Smooth muscle cell (in vitro differentiated cells): ENCODE data around the gene MCM10.

DNA sequence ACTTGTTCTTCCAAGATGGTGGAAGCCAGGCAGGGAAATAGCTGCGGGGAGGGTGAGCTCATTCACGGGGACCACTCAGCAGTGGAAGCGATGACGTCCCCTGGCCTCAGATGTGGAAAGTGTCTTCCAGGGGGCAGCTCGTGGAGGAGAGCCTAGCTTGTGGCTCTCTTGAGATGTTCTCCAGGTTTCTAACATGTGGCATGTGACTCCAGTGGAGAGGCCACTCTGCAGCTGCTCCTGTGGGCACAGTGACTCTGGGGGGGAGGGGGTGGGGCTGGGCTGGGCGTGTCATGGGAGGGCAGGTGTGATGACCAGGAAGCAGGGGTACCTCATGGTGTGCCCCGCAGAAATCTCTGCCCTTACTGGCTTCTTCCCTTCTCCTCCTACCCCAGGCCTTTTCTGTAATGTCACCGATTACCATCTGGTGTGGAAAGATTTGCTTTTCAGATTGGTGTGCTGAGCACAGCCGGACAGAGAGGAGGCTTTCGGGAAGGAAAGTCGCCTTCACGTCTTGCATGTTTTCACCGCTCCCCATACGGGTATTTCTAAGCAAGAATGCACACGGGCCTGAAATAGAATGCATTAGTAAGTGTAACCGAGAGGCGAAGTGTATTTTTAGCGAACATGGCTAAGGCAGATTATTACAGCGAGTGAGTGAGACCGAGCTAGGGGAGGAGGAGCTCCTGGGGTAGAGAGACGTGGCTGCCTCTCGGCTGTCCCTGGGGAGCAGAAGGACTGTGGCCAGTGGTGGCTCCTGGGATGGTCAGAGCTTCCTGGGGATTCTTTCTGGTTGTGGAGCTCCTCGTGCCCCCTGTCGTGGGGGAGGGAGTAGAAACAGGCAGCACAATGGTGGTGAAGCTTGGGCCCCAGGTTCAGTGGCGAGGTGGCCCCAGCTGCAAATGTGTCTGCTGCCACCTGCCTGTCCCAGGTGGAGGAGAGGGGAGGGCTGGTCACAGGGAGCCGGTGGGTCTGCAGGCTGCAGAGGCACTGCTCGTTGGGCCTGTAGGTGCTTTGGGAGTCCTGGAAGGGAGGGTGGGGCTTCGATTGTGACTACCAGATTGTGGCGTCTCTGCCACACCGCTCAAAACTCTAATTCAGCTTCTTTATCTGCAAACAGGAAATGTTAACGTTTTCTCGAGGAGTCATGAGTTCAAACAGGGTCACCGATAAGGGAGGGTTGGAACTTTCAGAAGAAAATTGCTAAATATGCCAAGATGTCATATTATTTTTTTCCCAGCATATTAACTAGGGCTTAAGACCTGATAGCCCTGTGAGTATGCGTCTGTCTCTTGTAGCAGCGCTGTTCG lies 135.7 kb downstream of the CAMK1D start:
- RAMPAGE, long total RNA, result no peak

DNA sequence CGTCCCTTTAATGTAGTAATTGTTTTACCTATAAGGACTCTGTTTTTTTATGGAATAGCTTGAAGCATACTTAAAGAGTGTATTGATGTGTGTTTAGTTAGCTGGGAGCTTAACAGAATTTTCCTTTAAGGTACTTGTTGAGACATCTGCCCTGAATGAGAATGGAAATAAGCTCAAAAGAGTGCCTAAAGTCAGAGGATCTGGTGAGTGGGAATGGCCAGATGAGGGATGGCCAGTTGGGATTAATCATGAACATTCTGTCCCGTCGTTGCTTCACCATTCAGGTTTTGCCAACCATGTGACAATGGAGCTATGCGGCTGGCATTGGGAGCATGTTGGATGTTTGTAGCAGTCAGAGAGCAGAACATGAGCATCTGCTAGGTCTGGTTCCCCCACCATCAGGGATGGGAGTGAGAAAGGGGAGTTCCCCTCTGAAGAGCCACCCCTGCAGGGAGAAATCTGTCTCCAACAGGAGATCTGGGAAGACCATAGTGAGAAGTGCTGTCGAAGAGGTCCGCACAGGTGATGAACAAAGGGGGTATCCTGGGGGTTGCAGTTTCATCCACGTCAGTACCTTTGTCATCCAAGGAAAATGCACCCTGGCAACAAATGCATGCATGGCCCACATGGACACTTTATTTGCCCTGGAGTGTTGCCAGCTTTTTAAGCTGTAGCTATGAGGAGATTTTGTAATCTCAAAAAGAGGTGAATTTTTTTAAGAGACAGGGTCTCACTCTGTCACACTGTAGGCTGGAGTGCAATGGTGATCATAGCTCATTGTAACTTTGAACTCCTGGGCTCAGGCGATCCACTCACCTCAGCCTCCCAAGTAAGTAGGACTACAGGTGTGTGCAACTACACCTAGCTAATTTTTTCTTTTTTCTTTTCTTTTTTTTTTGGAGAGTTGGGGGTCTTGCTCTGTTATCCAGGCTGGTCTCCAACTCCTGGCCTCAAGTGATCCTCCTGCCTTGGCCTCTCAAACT lies 190.2 kb downstream of the CAMK1D start:
- RAMPAGE, long total RNA, result no peak

DNA sequence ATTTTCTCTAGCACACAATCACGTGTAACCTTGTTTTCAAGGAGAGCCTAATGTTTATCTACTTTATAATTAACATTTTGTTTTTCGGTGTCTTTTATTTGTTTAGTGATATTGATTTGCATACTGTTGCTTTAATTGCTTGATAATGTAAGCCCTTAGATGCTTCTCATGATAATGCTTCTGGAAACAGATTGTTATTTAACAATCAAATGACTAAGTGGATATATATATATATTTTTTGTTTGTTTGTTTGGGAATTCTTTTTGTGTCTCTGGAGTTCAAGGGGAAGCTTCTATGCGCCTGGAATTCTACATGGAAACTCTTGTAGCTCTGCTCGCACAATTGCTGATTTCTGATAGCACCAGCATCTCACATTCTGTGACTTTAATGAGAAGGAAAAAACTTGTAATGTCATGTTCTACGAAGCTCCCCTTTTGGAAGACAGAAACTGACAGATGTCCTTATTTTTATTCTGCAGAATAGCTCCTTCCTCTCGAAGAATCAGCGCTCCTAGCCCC lies 290.3 kb downstream of the CAMK1D start:
- RAMPAGE, long total RNA, result no peak

DNA sequence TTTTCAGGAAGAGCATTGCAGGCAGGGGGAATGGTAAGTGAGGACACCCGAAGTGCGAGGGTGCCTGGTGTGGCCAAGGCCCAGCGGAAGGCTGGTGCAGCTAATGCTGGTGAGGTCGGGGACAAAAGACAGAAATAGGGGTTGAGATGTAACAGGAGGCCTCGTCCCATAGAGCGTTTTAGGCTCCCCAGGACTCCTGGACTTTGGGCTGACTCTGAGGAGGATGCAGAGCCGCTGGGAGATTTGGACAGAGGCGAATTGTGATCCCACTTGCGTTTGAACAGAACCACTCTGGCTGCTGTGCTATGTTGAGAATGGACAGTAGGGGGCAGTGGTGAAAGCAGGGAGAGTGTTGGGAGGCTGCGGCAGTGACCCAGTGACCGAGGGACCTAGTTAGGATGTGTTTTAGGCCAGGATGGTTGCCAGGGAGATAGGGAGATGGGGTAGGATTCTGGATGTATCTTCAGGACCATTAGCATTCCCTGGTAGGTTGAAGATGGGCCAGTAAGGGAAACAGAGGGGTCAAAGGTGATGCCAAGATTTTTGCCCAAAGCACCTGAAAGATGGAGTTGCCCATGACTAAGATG lies 271.7 kb downstream of the CCDC3 start:
- RAMPAGE, long total RNA, result no peak

- RAMPAGE, long total RNA, result no peak
These were observed 41.1 kb downstream of the CCDC3 start for GRCh38 chr10:12960109-12961066.

GRCh38 chr10:13158148-13159031 lies 3.0 kb upstream of the MCM10 start:
- RAMPAGE, long total RNA, result no peak

DNA sequence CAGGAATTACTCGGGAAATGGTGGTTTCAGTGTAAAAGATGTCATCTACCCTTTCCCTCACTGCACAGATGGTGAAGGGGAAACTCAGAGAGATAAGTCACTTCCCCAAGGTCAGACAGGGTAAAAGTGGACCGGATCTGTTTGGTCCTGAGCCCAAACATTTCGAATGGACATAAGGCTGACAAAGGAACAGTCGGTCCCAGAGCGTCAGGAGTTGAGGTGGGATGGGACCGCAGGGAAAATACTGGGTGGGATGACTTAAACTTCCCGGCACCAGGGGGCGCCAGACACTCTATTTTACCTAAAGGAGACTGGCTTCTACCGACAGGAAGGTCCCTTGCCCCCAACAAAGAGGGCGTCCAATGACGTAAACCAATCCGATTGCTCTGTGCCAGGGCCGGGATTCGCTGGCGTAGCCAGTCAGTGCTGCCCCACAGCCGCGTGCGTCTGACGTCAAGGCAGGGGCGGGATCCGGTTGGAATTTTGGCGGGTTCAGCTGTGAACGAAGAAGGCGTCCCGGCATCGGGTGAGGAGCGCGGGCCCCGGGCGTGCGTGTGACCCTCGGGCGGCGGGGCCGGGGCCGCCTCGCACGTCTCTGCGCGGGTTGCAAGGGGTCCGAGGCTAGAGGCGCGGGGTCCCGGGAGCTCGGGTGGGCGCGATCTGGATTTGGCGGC lies at the start of gene MCM10:
Gene MCM10, plus strand, starts transcription at position 478 of the 674 bp plus-strand sequence.
- RAMPAGE, long total RNA, result no peak

GRCh38 chr10:13161755-13162419 lies 529 bp downstream of the MCM10 start:
- RAMPAGE, long total RNA, result no peak

DNA sequence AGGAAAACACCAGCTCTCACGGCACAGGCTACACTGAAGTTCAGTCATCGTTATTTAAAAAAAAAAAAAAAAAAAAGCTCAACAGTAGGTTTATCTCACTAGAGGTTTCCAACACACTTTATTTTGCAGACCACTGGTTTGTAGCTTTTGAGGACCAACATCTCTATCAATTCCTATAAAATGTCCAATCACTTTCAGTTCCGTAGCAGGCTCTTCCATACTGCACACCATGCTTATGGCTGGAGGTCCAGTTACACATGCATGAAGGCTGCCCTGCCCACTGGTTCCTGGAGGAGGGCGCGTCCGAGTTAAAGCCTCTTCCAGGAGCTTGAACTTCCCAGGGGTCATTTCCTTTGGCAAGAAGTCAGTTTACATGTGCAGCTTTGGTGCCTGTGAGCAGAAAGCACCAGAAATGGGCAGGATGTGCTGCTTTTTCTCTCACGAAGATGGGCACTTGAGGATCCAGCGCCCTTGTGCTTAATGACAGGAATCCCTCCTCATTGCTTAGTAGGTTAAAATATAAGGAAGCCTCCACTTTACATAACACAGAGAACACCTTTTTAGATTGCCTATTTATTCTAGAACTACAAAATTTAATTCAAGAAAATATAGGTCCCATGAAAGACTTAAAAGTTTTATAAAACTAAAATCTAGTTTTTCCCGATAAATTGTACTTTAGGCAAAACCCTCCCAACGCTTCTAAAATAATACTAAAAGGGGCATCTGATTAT lies 17.6 kb upstream of the PHYH start:
- RAMPAGE, long total RNA, result no peak

- RAMPAGE, long total RNA, result no peak
These were observed 12.0 kb downstream of the SEPHS1 start for GRCh38 chr10:13335991-13336594.

DNA sequence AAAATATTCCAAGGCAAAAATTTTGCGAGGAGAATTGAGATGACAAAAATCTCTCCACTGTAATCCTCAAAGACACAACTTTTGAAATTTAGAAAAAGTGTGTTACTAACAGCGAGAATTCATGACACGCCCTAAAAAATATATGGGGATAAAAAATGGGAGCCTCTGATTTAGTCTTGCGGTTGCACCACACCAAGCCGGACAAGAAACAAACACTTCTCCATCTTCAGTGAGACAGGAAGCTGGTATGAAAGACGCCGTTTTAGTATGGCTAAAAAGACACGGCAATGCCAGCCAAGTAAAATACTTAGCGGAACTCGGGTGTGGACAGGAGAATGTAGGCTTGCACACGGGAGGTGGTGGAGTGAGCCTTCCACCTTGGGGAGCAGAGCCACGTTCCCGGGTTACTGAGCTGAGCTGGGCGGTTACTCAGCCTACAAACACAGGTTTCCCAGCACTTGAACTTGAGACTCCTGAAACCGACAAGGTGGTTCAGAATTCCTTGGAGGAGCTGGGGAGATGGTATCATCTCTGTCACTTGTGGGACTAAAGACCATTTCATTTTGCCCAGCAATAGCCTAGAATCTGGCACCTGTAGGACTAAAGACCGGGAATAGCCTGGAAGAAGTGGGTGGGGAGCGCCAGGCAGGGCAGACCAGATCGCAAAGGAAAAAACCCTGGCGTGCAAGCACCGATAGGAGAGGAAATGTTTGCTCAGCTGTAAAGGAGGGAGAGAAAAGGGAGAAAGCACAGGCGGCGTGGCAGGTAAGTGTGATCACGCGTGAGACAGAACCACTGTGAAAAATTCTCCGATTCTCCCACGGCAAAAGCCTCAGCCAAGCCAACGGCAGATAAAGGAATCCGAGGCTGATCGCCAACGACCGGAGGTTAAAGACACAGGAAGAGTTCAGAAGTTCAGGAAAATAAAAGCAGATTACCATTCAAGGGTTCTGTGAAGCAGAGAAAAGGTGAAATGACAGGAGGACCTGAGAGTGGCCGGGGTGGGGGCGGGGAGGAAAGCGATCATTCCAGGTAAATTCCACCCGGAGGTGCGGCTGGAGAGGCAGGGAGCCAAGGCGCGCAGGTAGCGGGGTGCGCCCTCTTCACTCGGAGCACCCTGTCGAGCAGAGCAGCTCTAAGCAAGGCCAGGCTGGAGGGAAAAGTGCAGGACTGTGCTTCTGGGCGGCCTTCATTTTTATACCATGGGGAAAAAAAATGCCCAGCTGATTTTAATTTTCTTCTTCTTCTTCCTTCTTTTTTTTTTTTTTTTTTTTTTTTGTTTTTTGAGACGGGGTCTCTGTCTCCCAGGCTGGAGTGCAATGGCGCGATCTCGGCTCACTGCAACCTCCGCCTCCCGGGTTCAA lies 35.0 kb upstream of the SEPHS1 start:
- RAMPAGE, long total RNA, result no peak

DNA sequence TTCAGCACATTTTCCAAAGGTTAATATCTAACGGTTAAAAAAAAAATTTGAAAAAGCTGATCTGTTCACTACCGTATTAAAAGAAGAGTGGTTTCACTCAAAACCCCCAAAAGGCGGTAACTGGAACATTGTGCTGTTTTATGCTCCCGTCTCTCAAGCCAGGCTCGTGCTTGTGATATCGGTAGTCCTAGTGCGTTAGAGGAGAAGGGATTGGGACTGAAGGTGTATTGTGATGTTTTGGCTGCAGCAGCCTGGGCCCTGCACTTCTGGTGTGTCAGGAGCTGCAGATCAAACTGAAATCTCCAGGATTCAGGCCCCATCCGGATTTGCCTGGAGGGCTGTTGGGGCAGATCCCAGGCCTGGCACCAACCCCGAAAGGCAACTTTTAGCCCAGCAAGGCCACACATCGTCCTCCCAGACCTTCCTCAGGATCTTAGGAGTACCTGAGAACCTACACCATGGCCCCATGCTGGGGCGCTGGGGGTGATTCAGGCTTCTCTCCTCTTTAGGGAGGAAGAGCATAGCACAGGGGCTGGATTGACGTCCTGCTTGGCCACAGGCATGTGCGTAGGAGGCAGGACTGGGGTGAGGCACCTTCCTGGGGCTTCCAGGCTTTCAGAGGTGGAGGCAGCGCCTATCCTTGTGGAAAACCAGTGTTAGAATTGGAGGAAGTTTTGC lies 61.7 kb upstream of the SEPHS1 start:
- RAMPAGE, long total RNA, result no peak

DNA sequence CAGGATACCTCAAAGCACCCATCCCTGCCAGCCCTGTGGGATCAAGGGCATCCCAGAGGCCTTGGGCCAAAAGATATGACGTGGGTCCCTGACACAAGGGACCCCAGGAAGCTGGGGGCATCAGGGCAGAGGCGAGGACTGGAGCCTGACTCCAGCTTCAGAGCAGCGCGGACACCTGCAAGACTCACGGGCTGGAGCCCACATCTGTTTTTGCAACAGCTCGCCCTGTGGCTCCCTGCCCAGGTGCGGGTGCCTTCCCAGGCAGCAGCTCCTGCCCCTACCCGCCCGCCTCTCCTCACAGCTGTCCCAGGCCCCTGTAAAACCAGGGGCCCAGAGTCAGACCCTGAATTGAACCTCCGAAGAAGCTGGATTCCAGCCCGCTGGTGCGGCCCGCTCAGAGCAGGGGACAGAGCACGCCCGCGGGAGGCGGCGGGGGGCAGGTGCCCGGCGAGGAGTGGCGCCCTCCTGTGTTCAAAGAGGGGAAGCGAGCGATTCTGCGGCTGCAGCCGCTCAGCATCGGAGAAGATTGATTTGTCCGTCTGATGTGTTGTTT lies 88.5 kb downstream of the BEND7 start:
- RAMPAGE, long total RNA, result no peak

DNA sequence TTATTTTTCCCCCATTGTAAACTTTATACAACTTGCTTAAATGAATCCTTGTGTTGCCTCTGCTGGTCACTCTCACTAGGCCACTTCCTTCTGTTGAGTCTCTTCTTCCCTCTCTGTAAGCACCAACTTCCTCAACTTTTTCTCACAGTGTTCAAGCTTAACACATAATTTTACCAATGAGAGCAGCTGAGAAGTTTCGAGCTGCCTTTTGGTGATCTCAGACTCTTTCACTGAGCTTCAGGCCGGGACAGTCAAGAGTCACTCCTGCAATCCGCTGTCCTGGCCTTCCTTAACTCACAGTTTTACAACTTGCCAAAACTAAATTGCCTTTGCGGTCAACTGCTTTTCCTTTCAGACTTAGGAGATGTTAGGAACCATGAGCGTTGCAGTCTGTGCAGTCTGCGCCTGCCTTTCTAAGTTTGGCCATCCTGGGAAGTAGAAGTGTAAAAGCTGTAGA lies 47.5 kb downstream of the PRPF18 start:
- RAMPAGE, long total RNA, result no peak

GRCh38 chr10:13654819-13655435 lies 68.2 kb downstream of the PRPF18 start:
- RAMPAGE, long total RNA, result no peak

GRCh38 chr10:13684293-13685019 lies 97.7 kb downstream of the PRPF18 start:
- RAMPAGE, long total RNA, result no peak

- RAMPAGE, long total RNA, result no peak
These were observed 234.2 kb downstream of the PRPF18 start for GRCh38 chr10:13820921-13821423.

DNA sequence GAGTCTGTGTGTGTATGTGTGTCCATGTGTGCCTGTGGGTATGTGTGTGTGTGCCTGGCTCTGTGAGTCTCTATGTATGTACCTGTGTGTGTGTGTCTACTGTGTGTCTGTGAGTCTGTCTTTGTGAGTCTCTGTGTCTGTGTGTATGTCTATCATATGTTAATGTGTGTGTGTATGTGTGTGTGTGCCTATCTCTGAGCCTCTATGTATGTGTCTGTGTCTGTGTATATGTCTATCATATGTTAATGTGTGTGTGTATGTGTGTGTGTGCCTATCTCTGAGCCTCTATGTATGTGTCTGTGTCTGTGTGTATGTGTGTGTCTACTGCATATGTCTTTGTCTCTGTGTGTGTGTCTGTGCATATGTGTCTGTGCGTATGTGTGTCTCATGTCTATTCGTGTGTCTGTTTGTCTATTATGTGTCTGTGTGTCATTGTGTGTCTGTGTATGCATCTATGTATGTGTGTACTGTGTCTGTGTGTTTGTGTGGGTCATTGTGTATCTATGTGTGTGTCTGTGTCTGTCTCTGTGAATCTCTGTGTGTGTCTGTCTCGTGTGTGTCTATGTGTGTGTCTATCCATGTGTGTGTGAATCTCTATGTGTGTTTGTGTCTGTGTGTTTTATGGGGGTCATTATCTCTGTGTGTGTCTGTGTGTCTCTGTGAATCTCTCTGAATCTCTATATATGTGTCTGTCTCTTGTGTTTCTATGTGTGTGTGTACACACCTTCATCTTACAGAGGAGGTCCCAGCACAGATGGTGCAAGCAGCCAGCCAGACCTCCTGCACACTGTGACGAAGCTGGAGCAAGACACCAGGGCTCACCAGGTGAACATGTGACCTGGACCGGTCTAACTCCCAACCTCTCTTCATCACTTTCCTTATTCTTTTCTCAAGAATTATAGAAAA lies 355.4 kb downstream of the FRMD4A start:
- RAMPAGE, long total RNA, result no peak

- RAMPAGE, long total RNA, result no peak
These were observed 176.2 kb upstream of the FRMD4A start for GRCh38 chr10:14506680-14507652.

- RAMPAGE, long total RNA, result no peak
These were observed 197.6 kb upstream of the FRMD4A start for GRCh38 chr10:14528168-14528916.